A172 (cell line): Measurements from ENCODE around the gene UBAP1L.

GRCh38 chr15:65087367-65087885 is 10.9 kb downstream of the KBTBD13 start:
- RAMPAGE, long total RNA = no peak

DNA sequence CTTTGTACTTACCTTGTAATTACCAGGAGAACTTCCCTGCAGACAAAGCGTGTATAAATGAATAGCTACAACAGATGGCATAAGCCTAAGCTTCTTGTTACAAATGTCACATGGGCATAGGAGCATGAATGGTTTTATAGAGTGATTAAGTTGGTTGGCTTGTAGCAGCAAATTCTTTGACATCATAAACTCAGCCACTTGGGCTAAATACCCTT is at the start of gene UBAP1L:
TSS of gene UBAP1L (minus strand) at position 63 of the 215 bp plus-strand sequence.
- RAMPAGE, long total RNA = no peak

GRCh38 chr15:65287001-65287199 is 217 bp upstream of the PARP16 start:
- RAMPAGE, long total RNA = no peak

- RAMPAGE, long total RNA = no peak
These were observed 68.1 kb downstream of the SLC24A1 start for GRCh38 chr15:65689774-65690331.

- RAMPAGE, long total RNA = no peak
These were observed 1.8 kb downstream of the MEGF11 start for GRCh38 chr15:66251666-66252325.

DNA sequence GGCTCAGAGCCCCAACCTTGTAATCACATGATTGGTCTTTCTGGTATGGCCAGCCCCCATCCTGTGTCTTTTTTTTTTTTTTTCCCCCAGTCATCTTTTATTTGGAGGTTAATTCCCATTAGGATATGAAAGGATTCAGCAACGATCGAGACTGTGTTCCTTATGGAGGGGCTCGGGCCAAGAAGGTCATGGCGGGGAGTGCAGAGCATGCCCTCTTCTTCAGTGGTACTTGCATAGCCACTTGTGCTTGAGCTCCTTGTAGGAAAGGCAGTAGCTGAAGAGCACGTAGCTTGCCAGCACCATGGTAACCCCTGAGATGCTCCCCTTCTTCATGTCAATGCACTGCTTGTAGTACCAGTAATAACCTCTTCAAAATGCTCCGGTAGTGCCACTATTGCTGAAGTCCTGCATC is 28.0 kb downstream of the MAP2K1 start:
- RAMPAGE, long total RNA = no peak

DNA sequence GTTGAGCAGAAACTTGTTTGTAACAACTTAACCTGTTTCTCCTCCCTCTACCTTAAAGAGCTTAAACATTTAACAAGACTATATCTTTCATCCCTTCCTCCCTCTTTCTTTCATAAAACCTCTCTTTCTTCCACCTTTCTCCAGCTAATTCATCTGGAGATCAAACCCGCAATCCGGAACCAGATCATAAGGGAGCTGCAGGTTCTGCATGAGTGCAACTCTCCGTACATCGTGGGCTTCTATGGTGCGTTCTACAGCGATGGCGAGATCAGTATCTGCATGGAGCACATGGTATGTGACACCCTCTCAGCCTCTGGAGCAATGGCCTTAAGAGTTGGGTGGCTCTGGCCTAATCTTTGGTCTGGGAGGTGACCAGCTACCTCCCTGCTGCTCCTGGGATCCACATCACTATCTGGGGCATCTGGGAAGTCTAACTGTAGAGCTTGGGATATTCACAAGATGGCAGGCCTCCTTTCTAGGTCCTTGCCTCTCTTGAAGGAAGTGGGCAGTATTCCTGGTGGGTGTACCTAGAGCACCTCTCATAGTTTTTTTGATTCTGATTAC is 50.0 kb downstream of the MAP2K1 start:
- RAMPAGE, long total RNA = no peak

GRCh38 chr15:66621199-66622731 is 56.0 kb upstream of the LCTL start:
- RAMPAGE, long total RNA = no peak

DNA sequence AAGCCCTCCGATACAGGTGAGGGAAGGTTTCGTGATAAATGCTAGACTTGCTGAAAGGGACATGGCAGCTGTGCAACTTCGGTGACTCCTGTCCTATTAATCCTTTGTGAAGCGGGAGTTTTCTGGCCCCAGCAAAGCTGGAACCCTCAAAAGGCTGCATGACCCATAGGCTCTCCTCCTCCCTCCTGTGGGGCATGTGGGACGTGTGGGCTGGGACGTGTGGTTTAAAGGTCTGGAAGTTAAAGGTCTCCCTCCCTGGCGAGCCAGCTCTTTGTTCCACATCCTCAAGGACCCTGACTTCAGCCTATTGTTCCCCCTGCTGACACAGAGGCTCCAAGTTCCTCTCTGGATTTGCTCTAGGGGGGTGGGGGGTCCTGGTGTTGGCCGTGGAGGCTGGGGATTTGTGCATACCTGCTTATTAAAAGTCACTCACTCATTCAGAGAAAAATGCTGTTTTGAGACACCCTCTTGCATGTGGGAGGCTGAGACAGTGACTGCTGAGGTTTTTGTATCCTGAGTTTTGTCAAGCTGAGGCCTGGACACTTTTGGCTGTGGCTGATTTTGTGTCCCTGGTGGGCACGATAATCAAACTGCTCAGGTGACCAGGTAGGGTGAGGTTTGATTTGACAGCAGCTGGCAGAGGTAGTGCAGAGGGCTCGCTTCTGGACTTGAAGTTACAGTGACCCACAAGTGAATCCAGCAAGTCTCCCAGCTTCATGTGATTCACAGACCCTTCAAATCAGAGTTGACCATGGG is 44.3 kb downstream of the SMAD6 start:
- RAMPAGE, long total RNA = no peak

- RAMPAGE, long total RNA = no peak
These were observed 59.7 kb downstream of the SMAD6 start for GRCh38 chr15:66761844-66762070.

DNA sequence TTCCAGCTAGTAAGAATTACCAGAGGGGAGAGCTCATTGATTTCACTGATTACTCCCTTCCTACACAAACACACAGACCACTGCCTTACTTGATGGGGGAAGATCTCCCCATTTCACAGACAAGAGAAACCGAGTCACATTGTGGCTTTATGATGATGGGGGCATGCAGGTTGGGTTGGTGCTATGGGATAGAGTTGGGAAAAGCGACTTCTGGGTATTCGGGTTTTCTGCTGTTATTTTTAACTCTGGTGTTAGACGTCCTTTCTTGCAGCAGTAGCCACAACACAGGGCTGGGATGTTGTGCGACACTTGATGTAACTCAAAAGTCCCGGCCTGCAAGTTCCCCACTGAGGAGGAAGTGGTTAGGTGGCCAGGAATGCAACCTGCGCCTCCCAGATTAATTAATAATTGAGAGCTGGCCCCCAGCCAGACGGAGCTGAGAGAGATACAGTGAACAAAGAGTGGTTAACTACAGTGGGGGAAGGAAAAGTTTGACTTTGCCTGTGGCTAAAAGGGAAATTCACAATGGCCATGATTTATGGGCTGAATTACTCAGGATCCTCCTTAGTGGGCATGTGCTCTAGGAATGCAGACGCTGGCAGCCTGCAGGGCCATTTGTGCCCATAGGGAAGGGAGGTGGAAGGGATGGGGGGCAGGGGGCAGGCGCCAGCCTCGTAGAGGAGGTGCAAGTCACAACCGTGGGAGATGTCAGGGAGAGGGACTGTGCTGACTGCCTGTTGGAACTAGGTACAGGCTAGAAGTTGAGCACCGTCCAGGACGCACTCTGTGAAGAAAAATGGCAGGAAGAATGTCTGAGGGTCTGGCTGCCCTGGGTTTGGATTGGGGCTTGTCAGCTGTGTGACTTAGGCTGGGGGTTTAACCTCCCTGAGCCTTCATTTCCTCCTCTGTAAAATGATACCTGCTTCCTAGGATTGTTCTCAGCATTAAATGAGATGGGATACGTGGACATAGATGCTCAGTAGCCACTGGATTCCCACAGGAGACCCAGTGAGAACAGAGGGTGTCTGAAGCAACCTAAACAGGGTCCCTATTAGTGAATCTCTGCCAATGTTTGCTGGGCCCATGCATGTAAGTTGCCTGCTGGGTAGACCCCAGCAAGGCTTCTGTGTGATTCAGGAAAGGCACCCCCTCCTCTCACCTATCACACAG is 63.9 kb downstream of the SMAD6 start:
- RAMPAGE, long total RNA = no peak

DNA sequence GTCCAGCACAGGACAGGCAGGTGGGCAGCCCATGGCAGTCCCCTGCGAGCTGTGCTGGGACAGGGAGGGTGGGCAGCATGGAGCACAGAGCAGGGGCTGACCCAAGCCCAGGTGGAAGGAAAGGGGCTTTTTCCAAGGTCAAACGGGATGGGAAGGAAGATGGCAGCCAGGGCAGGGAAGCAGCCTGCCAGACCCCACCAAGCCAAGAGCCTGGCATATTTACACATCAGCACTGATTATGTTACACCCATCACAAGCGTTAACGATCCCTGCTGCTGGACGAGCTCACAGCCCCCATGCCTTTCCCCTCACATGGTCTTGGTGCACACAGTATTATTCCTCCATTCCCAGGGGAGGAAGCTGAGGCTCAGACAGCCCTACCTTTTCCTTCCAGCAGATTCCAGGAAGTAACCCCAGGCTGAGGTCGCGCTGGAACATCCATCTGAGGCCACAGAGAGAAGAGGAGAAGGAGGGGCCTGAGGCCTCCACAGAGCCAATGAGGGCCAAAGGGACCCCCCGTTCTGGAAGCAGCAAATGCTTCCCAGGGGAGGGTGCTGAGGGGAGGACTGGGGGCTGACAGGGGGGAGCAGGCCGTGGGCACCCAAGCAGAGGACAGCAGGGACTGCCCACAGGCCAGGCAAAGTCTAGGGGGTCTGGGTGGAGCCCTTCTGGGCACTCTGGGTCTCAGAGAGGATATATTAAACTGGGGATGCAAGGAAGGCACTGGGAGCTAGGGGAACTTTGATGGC is 175.9 kb downstream of the SMAD6 start:
- RAMPAGE, long total RNA = no peak

- RAMPAGE, long total RNA = no peak
These were observed 126.9 kb upstream of the SMAD3 start for GRCh38 chr15:66938542-66938815.

GRCh38 chr15:67068031-67068669 is 2.7 kb downstream of the SMAD3 start:
- RAMPAGE, long total RNA = no peak

GRCh38 chr15:67092411-67093319 is 27.3 kb downstream of the SMAD3 start:
- RAMPAGE, long total RNA = no peak

- RAMPAGE, long total RNA = no peak
These were observed 51.6 kb downstream of the SMAD3 start for GRCh38 chr15:67116860-67117450.

- RAMPAGE, long total RNA = no peak
These were observed 72.6 kb downstream of the SMAD3 start for GRCh38 chr15:67137672-67138688.

DNA sequence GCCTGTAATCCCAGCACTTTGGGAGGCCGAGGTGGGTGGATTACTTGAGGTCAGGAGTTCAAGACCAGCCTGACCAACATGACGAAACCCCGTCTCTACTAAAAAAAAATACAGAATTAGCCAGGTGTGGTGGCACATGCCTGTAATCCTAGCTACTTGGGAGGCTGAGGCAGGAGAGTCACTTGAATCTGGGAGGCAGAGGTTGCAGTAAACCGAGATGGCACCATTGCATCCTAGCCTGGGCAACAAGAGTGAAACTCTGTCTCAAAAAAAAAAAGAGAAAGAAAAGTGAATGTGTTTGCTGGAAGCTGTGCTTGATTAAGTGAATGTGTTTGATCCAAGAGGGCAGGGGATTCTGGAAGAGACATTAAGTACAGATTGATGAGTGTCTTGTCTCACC is 74.5 kb downstream of the SMAD3 start:
- RAMPAGE, long total RNA = no peak

DNA sequence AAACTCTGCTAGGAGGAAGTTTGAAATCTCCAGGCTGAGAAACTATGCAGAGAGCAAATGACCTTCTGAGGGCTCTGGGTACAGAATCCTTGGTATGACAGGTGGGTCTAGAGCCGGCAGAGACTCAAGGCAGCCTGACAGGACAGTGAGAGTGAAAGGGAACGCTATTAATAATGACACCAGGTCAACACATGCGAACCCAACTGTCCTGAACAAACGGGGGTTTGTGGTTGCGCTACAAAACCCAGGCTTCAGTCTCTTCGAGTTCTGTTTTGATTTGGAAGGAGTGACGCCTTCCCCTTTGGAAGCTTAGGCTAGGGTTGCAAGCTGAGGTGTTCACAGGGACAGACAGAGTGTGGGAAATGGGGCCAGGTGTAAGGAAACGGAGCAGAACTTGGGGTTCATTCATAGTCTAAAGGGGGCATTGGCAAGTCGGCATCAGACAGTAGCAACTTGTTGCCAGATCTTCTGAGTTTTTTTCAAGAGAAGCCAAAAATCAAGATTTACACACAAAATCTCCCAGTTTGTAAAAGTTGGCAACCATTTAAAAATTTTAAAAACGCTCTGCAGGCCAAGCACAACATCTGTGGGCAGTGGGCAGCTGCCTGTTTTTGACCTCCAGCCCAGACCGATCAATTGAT is 75.2 kb downstream of the SMAD3 start:
- RAMPAGE, long total RNA = no peak

DNA sequence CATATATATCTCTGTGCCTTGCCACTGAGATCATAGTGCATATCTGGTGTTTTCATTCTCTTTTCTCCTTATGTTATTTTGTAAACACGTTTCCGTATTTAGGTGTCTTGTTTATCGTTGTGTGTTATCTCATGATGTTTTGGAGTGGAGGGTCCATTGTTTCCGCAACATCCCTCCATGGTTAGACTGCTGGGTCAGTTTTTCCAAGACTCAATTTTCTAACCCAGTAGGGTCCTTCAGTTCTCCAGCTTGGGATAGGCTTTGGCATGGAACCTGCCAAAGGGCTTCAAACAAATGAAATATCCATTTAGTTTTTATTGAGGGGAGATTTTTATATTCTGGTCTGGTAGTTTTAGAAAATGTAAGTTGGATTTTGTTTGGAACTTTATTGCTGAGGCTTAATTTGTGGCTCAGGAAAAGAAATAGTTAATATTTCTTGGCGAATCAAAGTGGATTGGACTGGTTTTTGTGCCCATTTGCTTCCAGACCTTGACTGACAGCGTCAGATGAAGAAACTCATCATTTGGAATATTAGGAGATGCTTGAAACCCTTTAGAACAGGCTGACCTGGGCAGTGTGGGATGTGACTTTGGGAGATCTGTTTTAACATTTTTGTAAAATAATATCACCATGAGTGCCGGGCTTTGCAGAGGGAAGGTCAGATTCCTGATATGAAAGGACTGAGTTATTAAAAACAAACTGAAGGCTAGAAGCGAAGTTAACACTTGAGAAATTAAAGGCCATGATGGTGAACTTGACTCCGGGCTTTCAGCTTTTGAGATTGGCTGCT is 83.1 kb downstream of the AAGAB start:
- RAMPAGE, long total RNA = no peak